Adrenal gland (tissue), 7 donors: ENCODE measurements around the gene RTP4.

GRCh38 chr3:187367882-187369084 is at the start of gene RTP4:
RTP4 (plus strand) TSS chr3:187368385.
- PRO-cap, 3 experiments: peak in 2 of 3 experiments; most common plus-strand start chr3:187368546 (in 2); most common minus-strand start chr3:187368550 (in 2)
- RAMPAGE, long total RNA, 4 experiments: start-site peak on the plus strand in 2 of 4 experiments, at chr3:187368379-187368410 at its widest, 26 to 33 reads per replicate
- RRBS: no CpG with 5 or more reads among the region's 23 CpGs

DNA sequence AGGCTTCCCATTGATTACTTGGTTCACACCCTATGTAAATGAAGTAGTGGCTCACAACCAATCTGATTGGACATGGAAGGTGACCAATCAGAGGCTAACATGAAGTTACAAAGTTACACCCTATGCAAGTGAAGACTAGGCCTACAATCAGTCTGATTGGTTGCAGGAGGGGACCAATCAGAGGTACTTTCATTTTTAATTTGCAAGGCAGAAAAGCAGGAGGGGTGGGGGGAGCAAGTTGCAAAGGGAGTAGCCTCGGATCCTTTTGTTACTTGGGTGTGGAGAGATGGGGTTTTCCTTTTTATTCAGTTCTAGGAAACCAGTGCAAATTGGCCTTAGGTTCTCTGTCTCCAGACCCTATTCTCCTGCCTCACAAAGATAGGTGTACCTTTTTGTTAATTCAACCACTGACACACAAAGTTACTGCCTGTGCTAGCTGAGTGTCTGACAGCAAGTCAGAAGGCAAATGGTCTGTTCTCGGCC is 11.2 kb upstream of the RTP2 start:
- PRO-cap, 3 experiments: peak in 3 of 3 experiments; most common plus-strand start position 210 of the sequence (in 3)
- RAMPAGE, long total RNA, 4 experiments: no peak in any of the 4 experiments
- RRBS: no CpG with 5 or more reads among the region's 2 CpGs

DNA sequence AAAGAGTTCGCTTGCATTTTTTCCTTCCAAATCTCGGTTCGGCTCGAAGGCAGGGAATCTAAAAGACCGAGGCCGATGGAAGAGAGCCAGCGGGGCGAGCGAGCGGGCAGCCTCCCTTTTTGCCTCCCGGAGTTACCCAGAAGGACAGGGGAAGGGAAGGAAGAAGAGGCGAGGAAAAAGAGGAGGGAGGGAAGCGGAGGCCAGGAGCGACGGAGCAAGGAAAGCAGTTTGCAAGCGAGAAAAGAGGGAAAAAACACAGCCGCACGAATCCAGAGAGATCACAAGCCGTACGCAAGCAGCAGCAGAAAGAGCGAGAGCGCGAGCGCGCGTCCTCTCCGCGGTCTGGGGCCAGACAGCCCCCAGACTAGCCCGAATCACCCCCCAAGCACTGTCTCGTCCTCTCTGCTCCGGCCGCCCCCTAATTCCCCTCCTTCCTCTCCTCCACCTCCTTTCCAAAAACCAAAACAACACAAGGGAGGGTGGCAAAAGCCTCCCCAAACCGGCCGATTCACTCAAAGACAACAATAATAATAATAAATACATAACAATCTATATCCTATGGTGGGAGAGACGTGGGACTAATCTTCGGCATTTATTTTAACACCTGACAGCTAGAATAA is 560 bp downstream of the BCL6 start:
- PRO-cap, 3 experiments: peak in 3 of 3 experiments; most common plus-strand start position 281 of the sequence (in 2); most common minus-strand start position 309 of the sequence (in 2)
- RAMPAGE, long total RNA, 4 experiments: no peak in any of the 4 experiments
- RRBS: 7% methylated on average over 1 of the region's 36 CpGs

GRCh38 chr3:187747811-187748518 is 2.7 kb upstream of the BCL6 start:
- PRO-cap, 3 experiments: peak in 1 of 3 experiments; most common minus-strand start chr3:187748116 (in 1)
- RAMPAGE, long total RNA, 4 experiments: no peak in any of the 4 experiments
- RRBS: no CpG with 5 or more reads among the region's 5 CpGs

DNA sequence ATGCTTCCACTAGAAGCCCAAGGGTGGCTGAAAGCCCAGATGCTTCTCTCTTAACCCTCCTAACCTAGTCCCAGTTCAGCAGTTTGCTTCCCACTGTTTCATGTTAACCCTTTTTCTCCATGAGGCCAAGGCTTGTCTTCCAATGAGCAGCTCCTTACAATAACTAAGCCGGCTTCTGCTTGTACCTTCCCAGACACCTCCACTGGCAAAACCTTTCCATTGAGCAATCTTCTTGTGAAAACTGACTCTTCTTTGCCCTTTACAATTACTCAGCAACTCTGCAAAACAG is 198.8 kb upstream of the LPP start:
- PRO-cap, 3 experiments: no peak in any of the 3 experiments
- RAMPAGE, long total RNA, 4 experiments: no peak in any of the 4 experiments
- RRBS: no CpG with 5 or more reads among the region's 1 CpG

GRCh38 chr3:187967057-187967634 is 186.8 kb upstream of the LPP start:
- PRO-cap, 3 experiments: no peak in any of the 3 experiments
- RAMPAGE, long total RNA, 4 experiments: no peak in any of the 4 experiments
- RRBS: no CpG with 5 or more reads among the region's 6 CpGs

- PRO-cap, 3 experiments: no peak in any of the 3 experiments
- RAMPAGE, long total RNA, 4 experiments: no peak in any of the 4 experiments
- RRBS: no CpG with 5 or more reads among the region's 4 CpGs
Measured at GRCh38 chr3:188166302-188166739, 12.4 kb downstream of the LPP start.

DNA sequence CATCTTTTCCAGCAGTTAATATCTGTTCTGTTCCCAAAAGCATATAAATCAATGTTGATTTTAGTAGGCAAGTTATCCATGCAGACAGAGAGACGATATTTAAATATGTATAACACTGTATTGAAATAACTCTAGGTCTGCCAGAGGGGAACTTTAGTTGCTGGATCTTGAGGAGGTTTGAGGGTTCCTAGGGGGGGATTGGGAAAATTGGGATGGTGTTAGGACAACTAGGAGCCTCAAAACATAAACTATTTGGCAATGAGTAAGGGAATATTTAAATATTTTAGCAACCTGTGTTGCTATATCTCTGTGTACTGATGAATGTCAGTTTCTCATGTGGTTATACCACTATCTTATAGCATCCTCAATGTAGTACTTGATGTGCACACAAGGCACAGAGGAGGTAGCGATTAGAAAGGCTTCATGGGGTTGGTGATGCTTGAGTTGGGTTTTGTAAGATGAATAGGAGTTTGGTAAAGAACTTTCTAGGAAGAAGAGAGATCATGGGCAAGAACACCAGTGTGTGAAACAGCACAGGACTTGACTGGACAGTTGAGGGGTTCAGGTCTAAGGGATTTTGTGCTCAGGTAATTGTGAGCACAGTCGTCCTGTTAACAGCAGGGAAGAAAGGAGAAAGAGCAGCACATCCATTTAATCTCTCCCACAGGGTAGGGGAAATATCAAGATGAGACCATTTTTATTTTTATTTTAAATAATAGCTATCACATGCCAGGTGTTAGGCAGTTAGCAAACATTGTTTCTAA is 38.0 kb downstream of the LPP start:
- PRO-cap, 3 experiments: no peak in any of the 3 experiments
- RAMPAGE, long total RNA, 4 experiments: no peak in any of the 4 experiments
- RRBS: no CpG with 5 or more reads among the region's 3 CpGs

DNA sequence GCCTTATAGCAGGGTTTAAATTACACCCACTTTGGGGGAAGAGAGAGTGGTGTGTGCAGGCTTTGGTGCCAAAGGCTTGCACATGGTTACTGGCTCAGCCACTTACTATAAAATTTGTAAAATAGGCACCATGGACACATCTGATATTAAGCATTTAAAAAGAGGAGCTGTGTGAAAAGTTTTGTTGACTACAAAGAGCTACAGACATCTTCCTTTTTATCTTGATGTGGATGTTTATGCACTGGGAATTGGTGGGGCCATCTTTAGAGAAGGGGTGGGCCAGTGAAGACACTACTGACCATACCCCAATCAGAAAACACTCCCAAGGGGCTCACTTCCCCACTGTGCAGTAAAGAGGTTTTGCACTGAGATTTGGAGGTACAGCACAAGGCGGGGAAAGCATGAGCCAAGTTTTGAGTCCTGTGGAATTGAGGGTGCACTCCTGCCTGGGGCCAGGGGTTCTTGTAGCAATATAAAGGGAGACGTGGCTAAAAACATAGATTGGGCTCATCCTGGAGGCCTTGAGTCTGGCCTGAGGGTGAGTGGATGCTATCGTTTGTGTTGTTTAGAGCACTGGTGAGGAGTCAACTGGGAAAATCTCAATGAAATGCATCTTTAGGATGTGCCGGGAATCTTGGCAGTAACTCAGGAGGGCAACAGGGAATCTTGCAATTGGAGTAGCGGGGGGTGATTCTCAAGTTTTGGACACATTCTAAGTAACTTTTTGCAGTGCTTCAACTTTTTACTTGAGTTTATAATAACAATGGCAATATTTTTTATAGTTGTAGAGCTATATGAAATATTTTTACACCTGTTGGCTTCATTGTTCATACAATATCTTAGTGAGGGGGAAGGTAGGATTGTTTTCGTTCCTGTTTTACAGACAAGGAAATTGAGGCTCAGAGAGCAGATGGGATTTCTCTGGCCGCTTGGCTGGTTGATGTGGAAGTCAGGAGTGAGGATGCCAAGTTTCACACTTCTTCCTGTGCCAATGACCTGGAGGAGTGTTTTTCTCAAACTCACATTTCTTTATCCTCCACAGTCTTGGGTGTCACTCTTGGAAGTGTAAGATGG is 50.2 kb downstream of the LPP start:
- PRO-cap, 3 experiments: no peak in any of the 3 experiments
- RAMPAGE, long total RNA, 4 experiments: no peak in any of the 4 experiments
- RRBS: no CpG with 5 or more reads among the region's 7 CpGs

DNA sequence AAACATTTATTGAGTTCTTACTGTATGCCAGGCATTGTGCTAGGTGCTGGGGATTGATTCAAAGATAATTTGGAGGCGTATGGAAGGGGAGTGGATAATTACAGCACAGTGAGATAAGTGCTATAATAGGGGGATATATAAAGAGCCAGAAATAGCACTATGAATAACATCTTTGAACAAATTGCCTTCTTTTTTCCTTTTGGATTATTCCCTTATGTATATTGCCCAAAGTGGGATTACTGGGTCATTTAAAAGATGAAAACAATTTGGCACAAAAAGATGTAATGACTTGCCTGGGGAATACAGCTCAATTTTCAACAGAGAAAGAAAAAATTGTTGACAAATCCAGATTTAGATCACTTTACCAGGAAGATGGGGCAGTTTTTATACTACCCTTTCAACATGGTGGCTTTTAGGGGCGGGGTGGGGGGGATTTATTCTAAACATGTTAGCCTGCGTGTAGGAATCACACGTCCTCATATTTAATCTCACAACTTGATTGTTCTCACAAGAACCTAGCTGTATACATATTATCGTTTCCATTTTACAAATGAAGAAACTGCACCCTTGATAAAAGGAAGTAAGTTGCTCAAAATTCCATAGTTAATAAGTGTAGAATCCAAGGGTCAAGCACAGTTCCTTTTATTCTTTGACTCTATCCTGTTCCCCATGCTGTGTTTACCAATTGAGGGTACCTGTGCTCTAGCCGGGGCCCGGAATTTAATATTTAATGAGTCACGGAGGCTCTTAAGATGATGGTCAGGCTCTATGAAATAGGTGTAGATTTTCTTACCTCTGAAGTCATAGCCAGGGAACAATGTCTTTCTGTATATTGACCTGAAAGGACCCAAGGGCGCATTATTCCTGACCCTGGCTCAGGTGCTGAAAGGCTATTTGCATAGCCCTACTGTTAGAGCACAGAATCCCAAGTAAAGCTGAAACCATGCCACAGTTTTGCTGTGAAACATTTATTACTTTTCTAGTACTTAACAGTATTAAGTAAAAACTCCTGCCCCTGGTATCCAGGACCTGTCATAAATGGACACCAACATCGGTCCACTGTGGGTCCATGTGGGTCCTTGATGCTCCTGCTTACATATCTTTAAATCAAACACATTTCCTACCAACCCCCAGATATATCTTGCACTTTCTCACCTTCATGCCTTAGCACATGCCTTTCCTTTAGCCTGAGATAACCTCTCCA is 65.1 kb downstream of the LPP start:
- PRO-cap, 3 experiments: no peak in any of the 3 experiments
- RAMPAGE, long total RNA, 4 experiments: no peak in any of the 4 experiments
- RRBS: no CpG with 5 or more reads among the region's 10 CpGs

DNA sequence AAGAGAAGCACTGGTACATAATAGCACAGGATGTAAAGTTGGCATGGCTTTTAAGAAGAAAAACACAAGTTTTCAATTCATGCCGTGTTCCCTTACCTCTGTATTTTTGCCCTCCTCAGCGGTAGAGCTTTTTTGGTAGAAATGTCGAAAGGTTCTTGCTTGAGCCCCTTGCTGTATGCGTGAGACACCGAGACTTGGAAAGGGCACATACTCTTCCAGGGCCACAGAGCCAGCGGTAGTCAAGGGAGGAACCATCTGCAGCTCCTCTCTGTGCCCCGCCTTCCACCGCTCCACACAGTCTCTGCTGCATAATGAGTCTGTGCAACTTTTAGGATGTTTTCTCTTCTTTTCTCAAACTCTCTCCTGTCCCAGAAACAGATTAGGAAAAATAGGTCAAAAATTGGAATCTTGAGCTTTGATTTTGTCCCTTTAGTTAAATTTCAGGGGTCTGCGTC is 77.5 kb downstream of the LPP start:
- PRO-cap, 3 experiments: no peak in any of the 3 experiments
- RAMPAGE, long total RNA, 4 experiments: no peak in any of the 4 experiments
- RRBS: no CpG with 5 or more reads among the region's 9 CpGs

GRCh38 chr3:188235809-188236298 is 81.9 kb downstream of the LPP start:
- PRO-cap, 3 experiments: no peak in any of the 3 experiments
- RAMPAGE, long total RNA, 4 experiments: start-site peak on the plus strand in 1 of 4 experiments, at chr3:188235918-188236136 at its widest, 7 reads per replicate
- RRBS: no CpG with 5 or more reads among the region's 3 CpGs

- PRO-cap, 3 experiments: no peak in any of the 3 experiments
- RAMPAGE, long total RNA, 4 experiments: no peak in any of the 4 experiments
- RRBS: no CpG with 5 or more reads among the region's 8 CpGs
Measured at GRCh38 chr3:188240949-188241570, 87.1 kb downstream of the LPP start.

DNA sequence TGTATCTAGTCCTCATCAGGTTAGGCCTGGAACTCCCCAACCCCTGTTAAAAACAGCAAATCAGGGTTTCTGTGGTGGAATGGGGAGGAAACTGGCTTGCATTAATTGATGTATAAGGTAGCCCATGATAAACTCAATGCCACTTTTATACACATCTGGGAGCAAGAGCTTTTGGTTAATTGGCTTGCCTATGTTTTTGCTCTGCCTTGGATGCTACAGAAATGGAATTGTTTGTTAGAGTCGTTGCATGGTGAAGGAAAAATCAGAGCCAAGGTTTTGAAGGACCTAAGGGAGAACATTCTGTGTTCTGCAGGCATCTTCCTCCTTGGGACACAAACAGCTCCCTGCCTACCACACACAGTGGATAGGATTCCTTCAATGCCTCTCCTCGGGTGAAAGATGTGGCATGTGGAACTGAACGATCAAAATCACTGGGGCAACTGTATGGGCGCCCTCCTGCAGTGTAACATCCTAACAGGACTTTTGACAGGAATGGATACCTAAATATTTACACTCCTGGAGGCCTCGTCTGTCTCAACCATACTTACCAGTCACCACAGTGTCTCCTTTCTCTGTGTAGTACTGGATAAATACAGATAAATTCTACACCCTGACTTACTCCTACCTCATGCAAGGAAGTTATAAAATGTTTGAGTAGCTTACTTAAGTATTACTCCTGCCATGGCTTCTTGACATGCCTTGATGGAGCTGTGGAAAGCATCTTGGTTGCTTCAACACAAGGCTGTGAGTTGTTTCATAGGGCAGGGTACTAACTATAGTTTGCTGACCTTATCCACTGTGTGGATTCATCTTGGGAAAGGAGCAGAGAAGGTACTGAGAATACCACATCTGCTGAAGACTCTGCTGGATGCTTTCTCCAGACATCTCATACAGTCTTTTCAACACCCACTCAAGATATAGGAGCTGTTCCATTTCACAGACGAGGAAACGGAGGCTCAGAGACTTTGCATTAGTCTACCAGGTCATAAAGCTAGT is 100.7 kb downstream of the LPP start:
- PRO-cap, 3 experiments: no peak in any of the 3 experiments
- RAMPAGE, long total RNA, 4 experiments: no peak in any of the 4 experiments
- RRBS: no CpG with 5 or more reads among the region's 7 CpGs

- PRO-cap, 3 experiments: no peak in any of the 3 experiments
- RAMPAGE, long total RNA, 4 experiments: no peak in any of the 4 experiments
- RRBS: no CpG with 5 or more reads among the region's 6 CpGs
Measured at GRCh38 chr3:188322714-188323543, 169.0 kb downstream of the LPP start.

- PRO-cap, 3 experiments: no peak in any of the 3 experiments
- RAMPAGE, long total RNA, 4 experiments: no peak in any of the 4 experiments
- RRBS: no CpG with 5 or more reads among the region's 11 CpGs
Measured at GRCh38 chr3:188339346-188340132, 185.6 kb downstream of the LPP start.

DNA sequence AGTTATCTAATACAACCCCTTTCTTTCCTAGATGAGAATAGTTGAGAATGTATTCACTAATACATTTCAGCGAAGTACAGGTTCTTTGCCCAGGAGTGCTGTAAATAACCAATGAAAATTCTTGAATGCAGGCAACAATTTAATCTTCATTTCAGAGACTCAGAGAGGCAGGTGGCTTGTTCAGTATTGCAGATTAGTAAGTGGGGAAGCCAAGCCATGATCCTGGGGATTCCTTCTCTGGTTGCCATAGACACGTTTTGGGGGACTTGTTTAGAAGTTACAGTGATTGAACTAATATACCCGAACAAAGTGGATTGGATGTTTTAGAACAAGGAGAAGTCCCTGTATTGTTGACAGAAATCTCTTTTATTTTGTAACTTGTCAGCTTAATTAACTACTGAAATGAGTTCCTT is 260.7 kb downstream of the LPP start:
- PRO-cap, 3 experiments: no peak in any of the 3 experiments
- RAMPAGE, long total RNA, 4 experiments: no peak in any of the 4 experiments
- RRBS: no CpG with 5 or more reads among the region's 3 CpGs

- PRO-cap, 3 experiments: no peak in any of the 3 experiments
- RAMPAGE, long total RNA, 4 experiments: no peak in any of the 4 experiments
- RRBS: no CpG with 5 or more reads among the region's 1 CpG
Measured at GRCh38 chr3:188489666-188490098, 335.7 kb downstream of the LPP start.

DNA sequence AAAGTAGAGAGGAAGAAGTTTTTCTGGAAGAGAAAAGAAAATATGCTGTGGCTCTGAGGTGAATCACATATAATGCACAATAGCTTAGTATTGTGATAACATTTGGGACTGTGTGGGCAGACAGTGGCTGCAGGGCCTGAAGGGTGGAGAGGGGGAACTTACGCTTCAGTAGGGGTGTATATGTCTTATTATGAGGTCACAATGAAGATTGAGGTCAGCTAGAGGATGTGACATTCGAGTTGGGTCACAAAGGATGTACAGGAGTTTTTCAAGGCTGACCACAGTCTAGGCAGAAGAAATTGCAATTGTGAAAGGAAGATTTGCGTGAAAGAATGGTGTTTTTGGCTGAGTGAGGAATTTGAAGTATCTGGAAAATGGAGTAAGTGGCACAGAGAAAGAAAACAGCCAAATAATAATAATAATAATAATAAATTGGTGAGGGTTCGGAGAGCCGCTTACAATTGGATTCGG is 414.8 kb downstream of the LPP start:
- PRO-cap, 3 experiments: no peak in any of the 3 experiments
- RAMPAGE, long total RNA, 4 experiments: no peak in any of the 4 experiments
- RRBS: no CpG with 5 or more reads among the region's 6 CpGs

DNA sequence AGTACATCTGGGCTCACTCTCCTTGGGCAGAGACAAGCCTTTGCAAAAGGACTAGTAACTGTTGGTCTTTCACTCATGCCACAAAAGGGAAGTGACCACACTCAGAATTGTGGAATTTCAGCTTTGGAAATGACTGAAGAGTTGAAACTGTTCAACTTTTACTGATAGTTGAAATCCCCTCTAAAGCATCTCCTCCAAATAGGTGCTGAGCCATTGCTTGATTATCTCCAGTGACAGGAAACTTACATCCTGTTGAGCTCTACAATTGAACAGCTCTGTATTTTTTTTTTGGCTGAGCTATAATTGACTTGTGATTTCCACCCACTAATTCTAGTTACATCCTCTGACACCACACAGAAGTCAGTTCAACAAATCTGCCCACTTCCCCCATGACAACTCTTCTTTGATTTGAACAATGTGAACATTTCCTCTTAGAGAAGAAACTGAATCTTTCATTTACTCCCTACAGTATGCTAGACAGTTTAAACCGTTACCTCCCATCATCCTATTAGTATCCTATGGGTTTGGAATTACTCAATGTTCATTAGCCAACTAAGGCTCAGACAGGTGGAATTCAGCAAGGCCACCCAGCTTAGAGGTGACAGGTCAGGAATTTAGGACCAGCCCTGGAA is 254.7 kb upstream of the TPRG1 start:
- PRO-cap, 3 experiments: peak in 1 of 3 experiments; most common plus-strand start position 356 of the sequence (in 1); most common minus-strand start position 235 of the sequence (in 1)
- RAMPAGE, long total RNA, 4 experiments: no peak in any of the 4 experiments
- RRBS: no CpG with 5 or more reads among the region's 1 CpG